Adrenal gland (tissue), 7 donors: ENCODE measurements around a stretch of chr17.

DNA sequence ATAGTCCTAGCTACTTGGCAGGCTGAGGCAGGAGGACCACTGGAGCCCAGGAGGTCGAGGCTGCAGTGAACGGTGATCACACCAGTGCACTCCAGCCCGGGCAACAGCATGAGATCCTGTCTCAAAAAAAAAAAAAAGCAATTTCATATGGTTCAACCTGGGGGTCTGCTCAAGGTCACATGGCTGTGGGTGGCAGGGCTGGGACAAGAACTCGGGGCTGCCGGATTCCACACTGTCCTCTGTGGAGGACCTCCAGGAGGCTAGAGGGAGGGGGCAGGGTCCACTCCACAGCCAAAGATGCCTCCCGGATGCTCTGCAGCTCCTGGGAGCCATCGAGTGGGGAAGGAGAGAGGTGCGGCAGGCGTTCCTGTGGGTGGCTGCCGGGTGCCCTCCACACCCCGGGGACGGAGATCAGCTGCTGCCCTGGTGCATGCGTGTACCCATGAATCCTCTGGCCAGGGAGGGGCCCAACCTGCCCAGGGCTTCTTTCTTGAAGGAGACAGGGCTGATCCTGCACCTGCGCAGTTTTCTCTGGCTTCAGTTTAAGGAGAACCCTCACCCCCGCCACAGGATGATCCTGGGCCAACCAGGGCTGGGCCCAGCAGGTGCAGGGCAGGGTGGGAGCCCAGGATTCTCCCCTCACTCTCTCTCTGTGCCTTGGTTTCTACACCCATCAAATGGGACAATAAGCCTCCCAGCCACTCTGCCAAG, 33.4 kb upstream of the DOC2B start:
- PRO-cap, 3 experiments = no peak in any of the 3 experiments
- RAMPAGE, long total RNA, 4 experiments = no peak in any of the 4 experiments
- RRBS = 75% methylated on average over 6 of the region's 15 CpGs

DNA sequence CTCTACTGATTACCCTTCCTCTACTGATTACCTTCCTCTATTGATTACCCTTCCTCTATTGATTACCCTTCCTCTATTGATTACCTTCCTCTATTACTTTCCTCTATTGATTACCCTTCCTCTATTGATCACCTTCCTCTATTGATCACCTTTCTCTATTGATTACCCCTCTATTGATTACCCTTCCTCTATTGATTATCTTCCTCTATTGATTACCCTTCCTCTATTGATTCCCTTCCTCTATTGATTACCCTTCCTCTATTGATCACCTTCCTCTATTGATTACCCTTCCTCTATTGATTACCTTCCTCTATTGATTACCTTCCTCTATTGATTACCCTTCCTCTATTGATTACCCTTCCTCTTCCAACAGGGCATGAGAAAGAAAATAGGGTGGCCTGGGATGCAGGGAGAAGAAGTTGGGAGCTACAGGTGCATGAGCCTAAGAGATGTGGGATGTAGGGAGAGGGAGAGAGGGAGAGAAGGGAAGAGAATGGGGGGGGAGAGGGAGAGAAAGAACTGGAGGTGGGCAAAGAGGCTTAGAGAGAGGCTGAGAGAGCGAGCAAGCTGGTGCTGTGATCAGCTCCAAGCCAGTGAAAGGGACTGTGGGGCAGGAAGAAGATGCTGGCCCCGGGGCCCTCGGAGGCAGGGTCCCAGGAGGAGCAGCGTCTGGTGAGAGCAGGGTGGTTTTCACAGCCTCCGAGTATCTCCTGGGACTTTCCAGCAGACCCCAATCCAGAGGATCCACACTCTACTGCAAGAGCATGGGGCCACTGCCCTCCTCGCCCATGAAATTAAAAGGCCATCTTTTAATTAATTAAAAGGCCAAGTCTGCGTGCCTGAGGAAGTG, 62.7 kb upstream of the DOC2B start:
- PRO-cap, 3 experiments = no peak in any of the 3 experiments
- RAMPAGE, long total RNA, 4 experiments = no peak in any of the 4 experiments
- RRBS = no CpG with 5 or more reads among the region's 7 CpGs

DNA sequence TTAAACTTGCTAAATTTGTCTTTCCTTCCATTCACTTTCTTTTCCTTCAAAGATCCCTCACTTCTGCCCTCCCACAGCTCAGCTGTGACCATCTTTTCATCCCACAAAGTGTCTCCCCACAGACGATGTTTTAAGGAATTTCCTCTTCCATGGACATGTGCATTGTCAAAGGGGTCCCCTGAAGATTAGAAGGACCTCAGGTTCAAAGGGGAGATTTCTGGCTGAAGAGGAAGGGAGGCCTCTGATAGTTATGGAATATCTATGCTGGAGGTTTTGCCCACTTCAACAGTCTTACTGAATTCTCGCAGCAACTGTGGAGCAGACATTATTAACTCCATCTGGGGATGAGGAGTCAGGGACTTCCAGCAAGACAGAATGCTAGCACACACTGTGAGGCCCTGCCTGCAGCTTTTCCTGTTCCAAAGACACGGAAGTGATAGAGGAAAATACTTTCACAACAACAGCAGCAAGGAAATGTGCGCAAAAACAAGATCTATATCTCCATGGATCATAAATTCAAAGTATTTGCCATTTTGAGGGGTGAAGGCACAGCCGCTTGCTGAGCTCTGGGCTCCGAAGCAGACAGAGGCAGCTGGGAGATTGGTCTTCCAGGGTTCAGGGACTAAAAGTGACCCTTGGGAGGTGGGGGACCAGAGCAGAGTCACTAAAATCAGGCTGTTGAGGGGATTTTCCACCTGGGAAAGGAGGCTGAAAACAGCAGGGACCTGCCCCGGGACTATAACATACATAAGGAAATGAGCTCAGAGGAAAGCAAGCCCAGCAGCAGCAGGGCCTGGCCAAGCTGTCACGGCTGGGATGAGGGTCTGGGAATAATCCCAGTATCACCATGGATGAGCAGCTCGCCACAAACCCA, 72.8 kb downstream of the RPH3AL start:
- PRO-cap, 3 experiments = no peak in any of the 3 experiments
- RAMPAGE, long total RNA, 4 experiments = no peak in any of the 4 experiments
- RRBS = no CpG with 5 or more reads among the region's 9 CpGs

- PRO-cap, 3 experiments = no peak in any of the 3 experiments
- RAMPAGE, long total RNA, 4 experiments = no peak in any of the 4 experiments
- RRBS = no CpG with 5 or more reads among the region's 9 CpGs
Measured at GRCh38 chr17:310951-311319, 41.7 kb downstream of the RPH3AL start.

DNA sequence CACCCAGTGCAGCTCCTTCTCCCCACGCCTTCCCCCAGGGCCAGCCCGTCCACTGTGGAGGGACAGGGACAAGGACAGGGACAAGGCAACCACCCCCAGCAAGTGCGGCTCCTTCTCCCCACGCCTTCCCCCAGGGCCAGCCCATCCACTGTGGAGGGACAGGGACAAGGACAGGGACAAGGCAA, 18.1 kb downstream of the RPH3AL start:
- PRO-cap, 3 experiments = peak in 3 of 3 experiments; most common minus-strand start position 56 of the sequence (in 2)
- RAMPAGE, long total RNA, 4 experiments = no peak in any of the 4 experiments
- RRBS = no CpG with 5 or more reads among the region's 4 CpGs

DNA sequence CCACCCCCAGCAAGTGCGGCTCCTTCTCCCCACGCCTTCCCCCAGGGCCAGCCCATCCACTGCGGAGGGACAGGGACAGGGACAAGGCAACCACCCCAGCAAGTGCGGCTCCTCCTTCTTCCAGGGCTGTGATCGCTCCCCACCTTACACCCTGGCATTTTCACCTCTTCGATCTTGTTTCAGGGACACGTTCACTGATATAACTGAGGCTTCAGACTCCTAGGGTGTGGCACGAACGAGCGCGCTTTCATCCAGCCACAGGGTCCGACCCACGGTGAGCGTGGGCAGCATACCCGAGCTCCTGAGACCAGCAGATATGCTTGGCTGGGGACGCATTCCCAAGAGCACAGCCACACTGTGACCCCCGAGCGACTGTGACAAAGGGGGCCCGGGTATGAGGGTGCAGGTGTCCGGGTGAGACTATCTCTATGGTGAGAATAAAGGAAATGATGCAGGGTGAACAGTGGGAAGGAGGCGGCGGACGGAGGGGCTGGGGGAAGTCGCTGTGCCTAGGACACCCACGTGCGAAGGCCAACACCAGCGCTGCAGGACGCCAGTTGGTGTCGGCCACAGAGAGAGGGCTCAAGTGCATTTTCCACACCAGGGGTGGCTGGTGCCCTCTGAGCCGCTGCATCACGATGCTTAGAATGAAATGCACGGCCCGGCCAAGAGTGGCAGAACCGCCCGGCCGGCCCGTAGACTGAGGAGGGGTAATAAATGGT, 17.6 kb downstream of the RPH3AL start:
- PRO-cap, 3 experiments = peak in 3 of 3 experiments; most common plus-strand start position 53 of the sequence (in 1)
- RAMPAGE, long total RNA, 4 experiments = no peak in any of the 4 experiments
- RRBS = no CpG with 5 or more reads among the region's 37 CpGs

DNA sequence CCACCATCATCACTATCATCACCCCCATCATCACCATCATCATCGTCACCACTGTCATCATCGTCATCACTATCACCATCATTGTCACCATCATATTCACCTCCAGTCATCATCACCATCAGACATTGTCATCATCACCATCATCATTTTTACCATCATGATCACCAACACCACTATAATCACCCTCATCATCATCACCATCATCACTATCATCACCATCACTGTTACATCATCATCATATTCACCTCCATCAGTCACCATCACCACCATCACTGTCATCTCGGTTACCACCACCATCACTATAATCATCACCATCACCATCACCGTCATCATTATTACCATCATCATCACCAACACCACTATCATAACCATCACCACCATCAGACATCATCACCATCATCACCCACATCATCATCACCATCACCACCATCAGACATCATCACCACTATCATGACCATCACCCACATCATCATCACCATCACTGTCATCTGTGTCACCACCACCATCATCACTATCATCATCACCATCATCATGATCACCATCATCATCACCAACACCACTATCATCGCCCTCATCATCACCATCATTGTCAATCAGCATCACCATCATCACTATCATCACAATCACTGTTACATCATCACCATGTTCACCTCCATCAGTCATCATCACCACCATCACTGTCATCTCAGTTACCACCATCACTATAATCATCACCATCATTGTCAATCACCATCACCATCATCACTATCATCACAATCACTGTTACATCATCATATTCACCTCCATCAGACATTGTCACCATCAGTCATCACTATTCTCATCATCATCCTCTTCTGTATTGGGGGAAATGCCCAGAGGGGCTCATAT, 8.4 kb downstream of the RPH3AL start:
- PRO-cap, 3 experiments = no peak in any of the 3 experiments
- RAMPAGE, long total RNA, 4 experiments = no peak in any of the 4 experiments
- RRBS = no CpG with 5 or more reads among the region's 5 CpGs

GRCh38 chr17:348597-349750, 3.6 kb downstream of the RPH3AL start:
- PRO-cap, 3 experiments = peak in 2 of 3 experiments; most common plus-strand start chr17:349042 (in 1); most common minus-strand start chr17:348736 (in 1)
- RAMPAGE, long total RNA, 4 experiments = no peak in any of the 4 experiments
- RRBS = no CpG with 5 or more reads among the region's 19 CpGs

DNA sequence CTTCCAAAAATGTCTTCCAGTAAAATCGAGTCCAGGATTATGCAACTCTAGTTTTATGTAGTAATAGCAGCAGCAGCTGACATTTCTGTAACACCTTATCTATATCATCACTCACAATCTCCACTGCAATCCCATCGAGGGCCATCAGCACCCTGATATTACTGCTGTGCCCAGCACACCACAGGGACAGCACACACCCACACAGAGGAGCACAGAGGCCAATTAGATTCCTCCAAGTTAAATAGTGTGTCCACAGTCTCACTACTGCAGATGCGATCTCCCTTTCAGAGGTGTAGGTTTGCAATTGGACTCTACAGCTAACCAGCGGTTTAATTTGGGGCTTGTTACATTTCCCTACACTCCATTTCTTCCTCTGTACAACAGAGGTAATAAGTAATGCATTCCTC, 2.9 kb downstream of the RPH3AL start:
- PRO-cap, 3 experiments = no peak in any of the 3 experiments
- RAMPAGE, long total RNA, 4 experiments = no peak in any of the 4 experiments
- RRBS = no CpG with 5 or more reads among the region's 4 CpGs

- PRO-cap, 3 experiments = peak in 1 of 3 experiments; most common plus-strand start chr17:355381 (in 1)
- RAMPAGE, long total RNA, 4 experiments = start-site peak on the plus strand in 1 of 4 experiments, at chr17:355344-355381 at its widest, 30 reads per replicate
- RRBS = no CpG with 5 or more reads among the region's 13 CpGs
Measured at GRCh38 chr17:354843-355493, 2.4 kb upstream of the RPH3AL start.

DNA sequence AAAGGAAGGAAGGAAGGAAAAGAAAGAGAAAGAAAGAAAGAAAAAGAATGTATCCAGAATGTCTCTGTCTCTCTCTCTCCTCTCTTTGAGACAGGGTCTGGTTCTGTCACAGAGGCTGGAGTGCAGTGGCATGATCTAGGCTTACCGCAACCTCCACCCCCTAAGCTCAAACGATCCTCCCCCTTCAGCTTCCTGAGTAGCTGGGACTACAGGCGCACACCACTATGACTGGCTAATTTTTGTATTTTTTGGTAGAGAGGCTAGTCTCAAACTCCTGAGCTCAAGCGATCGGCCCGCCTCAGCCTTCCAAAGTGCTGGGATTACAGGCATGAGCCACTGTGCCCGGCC, 8.2 kb downstream of the C17orf97 start:
- PRO-cap, 3 experiments = no peak in any of the 3 experiments
- RAMPAGE, long total RNA, 4 experiments = no peak in any of the 4 experiments
- RRBS = no CpG with 5 or more reads among the region's 7 CpGs

DNA sequence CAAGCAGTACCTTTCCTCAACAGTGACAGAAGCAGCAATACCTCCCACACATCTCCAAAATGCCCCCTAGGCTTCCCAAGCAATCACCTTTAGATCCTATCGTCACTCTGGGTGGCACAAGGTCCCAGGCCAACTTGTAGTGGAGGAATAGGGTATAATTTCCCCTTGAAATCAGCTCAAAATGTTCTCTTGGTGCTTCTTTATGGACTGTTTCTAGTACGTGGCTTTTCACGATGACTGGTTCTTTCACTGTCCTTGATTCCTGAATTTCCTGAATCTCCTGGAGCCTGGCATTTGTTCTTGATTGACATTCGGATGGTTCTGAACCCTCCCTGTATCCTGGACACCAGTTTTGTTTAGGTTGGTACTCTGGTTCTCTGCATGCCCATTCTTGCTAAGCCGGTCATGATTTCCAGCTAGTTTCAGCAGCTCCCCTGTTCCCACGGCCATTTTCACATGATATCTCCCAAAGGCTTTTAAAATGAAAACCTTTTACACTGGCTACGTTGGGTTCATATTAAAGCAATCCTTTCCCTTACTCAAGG, 6.9 kb upstream of the VPS53 start:
- PRO-cap, 3 experiments = no peak in any of the 3 experiments
- RAMPAGE, long total RNA, 4 experiments = no peak in any of the 4 experiments
- RRBS = no CpG with 5 or more reads among the region's 7 CpGs

DNA sequence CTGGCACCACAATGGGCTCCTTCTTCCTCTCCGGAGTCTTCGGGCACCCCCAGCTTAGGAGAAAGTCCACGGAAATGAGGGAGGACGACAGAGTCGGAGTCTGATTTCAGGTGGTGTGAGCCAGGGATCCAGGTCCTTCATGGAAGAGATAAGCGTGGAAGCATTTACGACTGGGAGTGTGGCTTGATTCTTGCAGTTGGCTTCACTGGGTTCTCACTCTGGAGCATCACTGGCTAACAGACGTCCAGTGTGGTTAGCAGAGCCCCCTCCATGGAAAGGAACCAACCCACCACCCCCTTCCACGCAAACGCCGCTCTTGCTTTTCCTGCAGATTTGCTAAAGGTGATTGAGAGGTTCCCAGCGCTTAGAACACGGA, 878 bp downstream of the TLCD3A start:
- PRO-cap, 3 experiments = no peak in any of the 3 experiments
- RAMPAGE, long total RNA, 4 experiments = no peak in any of the 4 experiments
- RRBS = no CpG with 5 or more reads among the region's 13 CpGs

- PRO-cap, 3 experiments = no peak in any of the 3 experiments
- RAMPAGE, long total RNA, 4 experiments = no peak in any of the 4 experiments
- RRBS = no CpG with 5 or more reads among the region's 18 CpGs
Measured at GRCh38 chr17:755861-756771, 4.1 kb upstream of the GEMIN4 start.

GRCh38 chr17:835459-835863, 53.3 kb downstream of the MRM3 start:
- PRO-cap, 3 experiments = no peak in any of the 3 experiments
- RAMPAGE, long total RNA, 4 experiments = no peak in any of the 4 experiments
- RRBS = 33% methylated on average over 1 of the region's 19 CpGs

DNA sequence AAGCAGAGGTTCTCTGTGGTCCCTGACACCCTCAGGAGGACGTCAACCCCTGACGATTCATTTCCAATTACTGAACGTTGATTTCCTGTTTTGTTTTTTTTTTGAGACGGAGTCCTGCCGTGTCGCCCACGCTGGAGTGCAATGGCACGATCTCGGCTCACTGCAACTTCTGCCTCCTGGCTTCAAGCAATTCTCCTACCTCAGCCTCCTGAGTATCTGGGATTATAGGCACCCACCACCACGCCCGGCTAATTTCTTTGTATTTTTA, 65.8 kb downstream of the MRM3 start:
- PRO-cap, 3 experiments = no peak in any of the 3 experiments
- RAMPAGE, long total RNA, 4 experiments = no peak in any of the 4 experiments
- RRBS = no CpG with 5 or more reads among the region's 11 CpGs

DNA sequence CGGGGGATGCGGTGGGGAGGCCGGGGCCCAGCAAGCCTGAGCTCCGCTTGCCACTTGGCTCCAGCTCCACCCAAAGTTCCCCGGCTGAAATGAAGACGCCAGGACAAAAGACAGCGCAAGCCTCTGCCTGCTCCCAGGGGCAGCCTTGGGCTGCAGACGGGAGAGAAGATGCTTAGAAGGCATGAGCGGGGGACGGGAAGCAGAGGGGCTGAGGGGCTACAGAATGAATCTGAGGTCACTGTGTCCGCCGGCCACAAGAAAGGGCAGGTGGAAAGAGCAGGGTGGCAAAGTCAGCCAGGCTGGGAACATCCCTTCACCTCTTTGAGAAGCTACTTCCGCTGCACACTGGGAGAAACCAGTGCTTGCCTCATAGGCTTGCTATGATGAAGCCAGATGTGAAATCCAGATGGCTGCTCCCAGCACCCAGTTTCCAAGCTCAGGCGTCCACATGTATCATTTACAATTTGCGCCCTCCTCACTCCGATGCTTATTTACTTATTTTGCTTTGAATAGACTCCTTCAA, 69.1 kb downstream of the MRM3 start:
- PRO-cap, 3 experiments = no peak in any of the 3 experiments
- RAMPAGE, long total RNA, 4 experiments = no peak in any of the 4 experiments
- RRBS = 70% methylated on average over 3 of the region's 16 CpGs

- PRO-cap, 3 experiments = peak in 1 of 3 experiments; most common minus-strand start chr17:918271 (in 1)
- RAMPAGE, long total RNA, 4 experiments = no peak in any of the 4 experiments
- RRBS = no CpG with 5 or more reads among the region's 23 CpGs
Measured at GRCh38 chr17:917971-918650, 61.5 kb downstream of the NXN start.

DNA sequence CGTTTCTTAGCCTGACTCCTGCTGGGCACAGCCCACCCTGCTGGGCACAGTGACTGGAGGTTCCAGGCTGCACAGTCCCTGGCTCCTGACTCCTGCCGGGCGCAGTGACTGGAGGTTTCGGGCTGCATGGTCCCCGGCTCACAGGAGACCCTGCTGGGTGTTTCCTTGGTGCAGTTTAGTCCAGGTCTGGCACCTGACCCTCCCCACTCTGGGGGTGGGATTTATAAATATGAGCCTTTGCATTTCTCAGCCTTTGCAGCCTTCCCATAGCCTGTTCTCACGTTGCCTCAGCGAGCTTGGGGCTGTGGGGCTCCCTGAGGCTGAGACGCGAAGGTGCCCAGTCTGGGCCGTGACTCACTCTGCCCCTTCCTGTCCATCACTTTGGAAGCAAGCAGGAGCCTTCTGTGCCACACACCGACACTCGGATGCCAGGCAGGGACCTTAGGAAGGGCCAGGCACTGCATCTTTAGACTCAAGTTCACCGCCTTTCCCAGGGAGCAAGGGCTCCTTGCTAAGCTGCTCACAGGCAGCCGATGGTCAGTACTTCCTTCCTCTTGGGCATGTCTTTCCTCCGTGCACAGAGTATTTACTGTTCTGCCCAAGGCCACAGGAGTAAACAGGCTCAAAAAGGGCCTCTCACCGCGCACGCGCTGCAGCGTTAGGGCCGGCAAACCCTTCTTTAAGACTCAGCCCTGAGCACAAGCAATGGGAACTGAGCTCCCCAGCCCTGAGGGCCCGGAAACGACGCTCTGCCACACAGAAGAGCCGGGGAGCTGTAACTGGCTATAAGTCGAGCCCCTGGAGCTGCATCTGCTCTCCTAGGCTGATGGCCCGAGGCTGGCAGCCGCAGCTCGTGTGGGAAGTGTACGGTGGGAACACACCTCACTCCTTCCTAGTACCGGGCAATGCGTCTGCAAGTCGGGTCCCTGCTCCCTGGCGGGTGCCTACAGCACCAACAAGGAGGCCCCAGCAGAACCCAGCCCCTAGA, 7.1 kb downstream of the TIMM22 start:
- PRO-cap, 3 experiments = peak in 2 of 3 experiments; most common plus-strand start position 660 of the sequence (in 1); most common minus-strand start position 562 of the sequence (in 2)
- RAMPAGE, long total RNA, 4 experiments = no peak in any of the 4 experiments
- RRBS = 52% methylated on average over 2 of the region's 34 CpGs

GRCh38 chr17:1004843-1005925, 8.3 kb downstream of the TIMM22 start:
- PRO-cap, 3 experiments = peak in 1 of 3 experiments; most common plus-strand start chr17:1005718 (in 1)
- RAMPAGE, long total RNA, 4 experiments = start-site peak on the plus strand in 2 of 4 experiments, at chr17:1005681-1005730 at its widest, 6 to 8 reads per replicate
- RRBS = no CpG with 5 or more reads among the region's 35 CpGs